Subcutaneous adipose tissue (tissue), 3 donors: ENCODE results near the genes CDX4 and PGK1.

- PRO-cap = no peak
- RAMPAGE, long total RNA, 3 experiments = no peak in any of the 3 experiments
Measured at GRCh38 chrX:73446823-73447304, at the start of gene CDX4. Gene CDX4 (plus strand): TSS chrX:73447053.

DNA sequence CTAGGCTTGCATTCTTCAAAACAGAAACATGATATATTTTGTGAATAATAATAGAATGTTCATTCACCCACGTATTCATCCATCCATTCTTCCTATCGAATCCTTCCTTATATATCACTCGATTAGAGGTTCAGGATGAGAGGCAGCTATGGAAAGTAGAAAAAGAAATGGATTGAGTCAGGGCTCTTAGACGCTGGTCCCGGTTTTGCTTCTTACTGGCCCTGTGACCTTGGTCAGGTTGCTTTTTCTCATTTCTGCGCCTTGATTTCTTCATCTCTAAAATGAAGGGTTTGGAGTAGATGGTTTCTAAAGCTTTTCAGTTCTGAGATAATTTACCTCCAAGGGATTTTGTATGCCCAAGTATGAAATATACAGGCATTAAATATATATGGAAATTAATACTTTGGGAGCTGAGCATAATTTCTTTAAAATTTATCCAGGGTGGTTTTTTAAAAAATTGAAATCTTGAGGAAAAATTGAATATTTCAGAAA, 1.0 kb downstream of the CHIC1 start:
- PRO-cap = unidirectional peak, minus-strand start at position 217 of the sequence
- RAMPAGE, long total RNA, 3 experiments = no peak in any of the 3 experiments

DNA sequence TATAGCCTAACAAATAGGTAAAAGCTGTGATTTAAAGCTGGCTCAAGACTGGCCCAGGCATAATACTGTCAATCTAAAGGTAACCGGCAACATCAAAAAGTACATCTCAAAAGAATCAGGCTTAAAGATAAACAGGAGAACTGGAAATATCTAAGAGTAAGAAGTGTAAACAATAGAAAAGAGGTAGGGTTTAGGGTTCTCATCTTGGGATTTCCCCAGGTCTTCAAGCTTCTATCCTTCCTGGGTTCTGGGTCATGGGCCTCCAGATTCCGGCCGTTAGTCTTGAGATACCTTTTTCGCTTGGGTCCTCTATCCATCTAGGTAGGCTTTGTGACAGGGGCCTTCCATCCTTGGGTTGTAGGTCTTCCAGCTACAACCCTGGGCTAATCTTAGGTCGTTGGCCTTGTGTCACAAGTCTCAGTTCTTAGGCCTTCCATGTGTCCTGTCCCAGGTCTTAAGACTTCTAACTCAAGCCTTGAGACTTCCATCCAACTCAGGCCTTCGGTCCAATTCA, 263.5 kb downstream of the CHIC1 start:
- PRO-cap = no peak
- RAMPAGE, long total RNA, 3 experiments = start-site peak on the minus strand in 1 of 3 experiments, centred at position 383 of the sequence, 74 reads per replicate

- PRO-cap = no peak
- RAMPAGE, long total RNA, 3 experiments = no peak in any of the 3 experiments
Measured at GRCh38 chrX:73844336-73844920, 281.4 kb downstream of the CHIC1 start.

GRCh38 chrX:73965826-73966311, 338.1 kb upstream of the ZCCHC13 start:
- PRO-cap = no peak
- RAMPAGE, long total RNA, 3 experiments = no peak in any of the 3 experiments

DNA sequence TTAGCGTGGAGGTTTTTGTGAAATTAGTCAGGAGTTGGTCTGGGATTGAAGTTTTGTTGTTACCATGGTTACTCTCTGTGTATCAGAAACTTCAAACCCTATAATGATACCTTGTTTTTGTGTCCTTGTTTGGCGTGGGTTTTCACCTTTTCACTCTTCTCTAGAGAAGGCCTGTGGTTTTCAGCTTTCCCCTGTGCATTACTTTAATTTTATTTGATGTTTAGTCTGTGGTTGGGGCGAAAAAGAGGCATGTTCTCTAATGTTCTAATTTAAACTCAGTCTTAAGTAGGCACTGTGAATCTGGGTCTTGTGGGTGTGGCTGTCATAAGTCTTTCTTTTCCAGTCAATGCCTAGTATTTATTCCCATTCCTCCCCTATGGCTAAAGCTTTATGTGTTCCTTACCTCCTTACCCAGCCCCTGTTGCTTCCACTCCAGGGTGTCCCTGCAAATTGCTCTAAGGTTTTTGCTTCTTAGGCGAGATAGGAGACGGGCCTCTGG, 326.4 kb upstream of the ZCCHC13 start:
- PRO-cap = no peak
- RAMPAGE, long total RNA, 3 experiments = no peak in any of the 3 experiments

DNA sequence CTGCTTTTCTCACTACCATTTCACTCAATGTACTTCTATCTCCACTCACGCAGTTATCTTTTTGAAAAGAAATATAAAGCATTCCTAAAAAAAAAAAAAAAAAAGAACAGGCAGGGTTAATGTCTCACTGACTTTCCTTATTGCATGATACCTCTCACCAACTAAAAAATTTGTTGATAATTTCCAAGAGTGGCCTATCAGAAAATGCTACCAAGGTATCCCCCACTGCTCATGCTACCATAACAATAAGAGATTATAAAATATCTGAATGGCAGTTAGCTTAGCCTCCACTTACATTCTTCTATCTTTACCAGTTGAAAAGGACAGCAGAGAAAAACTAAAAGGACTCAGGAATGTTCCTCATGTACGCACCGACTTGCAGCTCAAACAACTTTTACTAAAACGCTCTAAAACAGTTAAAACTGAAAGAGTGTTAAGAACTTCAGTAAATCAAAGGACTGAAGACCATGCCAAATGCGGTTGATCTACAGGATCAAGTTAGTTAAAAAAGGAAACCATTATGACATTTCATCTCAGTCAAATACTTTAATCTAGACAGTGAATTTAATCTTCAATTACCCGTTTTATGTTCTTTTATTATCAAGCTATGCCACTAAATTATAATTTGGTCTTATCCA, 6.0 kb downstream of the RLIM start:
- PRO-cap = no peak
- RAMPAGE, long total RNA, 3 experiments = no peak in any of the 3 experiments

DNA sequence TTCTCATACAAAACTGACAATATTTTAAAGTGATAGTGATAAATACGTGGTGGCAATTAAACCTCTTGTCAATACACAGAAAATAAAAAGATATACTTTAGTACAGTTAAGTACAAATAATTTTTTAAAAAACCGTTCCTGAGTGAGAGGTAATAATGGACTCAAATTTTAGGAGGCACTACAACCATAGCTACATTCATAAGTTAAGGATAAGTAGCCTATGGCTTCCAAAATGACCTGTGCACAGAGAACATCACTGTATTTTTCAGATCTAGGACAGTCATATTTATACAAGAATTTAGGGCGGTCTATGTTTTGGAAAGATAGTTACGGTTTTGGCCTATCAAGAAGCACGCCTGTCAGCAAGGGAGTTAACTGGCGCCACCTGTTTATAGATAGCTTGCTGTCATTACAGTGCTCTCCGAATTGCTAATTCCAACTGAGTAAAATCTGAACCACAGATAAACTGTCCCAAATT, 775 bp downstream of the ABCB7 start:
- PRO-cap = no peak
- RAMPAGE, long total RNA, 3 experiments = no peak in any of the 3 experiments

DNA sequence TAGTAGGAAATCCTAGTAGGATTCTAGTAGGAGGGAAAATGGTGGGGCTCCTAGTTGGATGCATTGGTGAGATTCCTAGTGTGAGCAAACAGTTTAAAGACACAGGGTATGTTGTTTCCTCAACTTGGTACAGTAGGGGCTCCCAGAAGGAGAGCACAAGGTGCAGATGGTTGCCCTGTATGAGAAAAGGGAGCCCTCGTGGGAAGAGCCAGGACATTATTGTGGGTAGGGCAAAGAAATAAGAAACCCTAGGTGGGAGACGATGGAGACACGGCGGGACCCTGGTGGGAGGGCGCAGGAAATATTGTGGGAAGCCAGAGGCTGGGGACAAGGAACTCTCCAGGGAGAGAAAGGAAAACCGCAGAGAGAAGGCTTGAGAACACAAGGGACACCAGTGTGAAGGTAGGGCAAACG, 404 bp downstream of the ZDHHC15 start:
- PRO-cap = no peak
- RAMPAGE, long total RNA, 3 experiments = no peak in any of the 3 experiments

DNA sequence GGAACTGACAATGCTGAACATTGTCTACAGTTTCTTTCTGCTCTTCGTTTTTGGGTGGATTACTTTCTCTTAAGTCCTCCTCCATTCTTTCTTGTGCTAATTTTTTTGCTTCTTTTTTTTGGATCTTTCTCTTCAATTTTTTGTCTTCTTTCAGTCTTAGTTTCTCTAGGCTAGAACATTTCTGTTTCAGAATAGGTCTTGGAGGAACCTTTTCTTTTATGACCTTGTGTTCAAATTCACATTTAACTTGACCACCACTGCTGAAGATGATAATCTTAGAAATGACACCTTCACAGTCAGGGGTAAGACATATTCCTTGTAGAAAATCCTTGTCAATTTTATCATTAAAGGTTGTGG, 40.6 kb downstream of the MAGEE2 start:
- PRO-cap = no peak
- RAMPAGE, long total RNA, 3 experiments = no peak in any of the 3 experiments

DNA sequence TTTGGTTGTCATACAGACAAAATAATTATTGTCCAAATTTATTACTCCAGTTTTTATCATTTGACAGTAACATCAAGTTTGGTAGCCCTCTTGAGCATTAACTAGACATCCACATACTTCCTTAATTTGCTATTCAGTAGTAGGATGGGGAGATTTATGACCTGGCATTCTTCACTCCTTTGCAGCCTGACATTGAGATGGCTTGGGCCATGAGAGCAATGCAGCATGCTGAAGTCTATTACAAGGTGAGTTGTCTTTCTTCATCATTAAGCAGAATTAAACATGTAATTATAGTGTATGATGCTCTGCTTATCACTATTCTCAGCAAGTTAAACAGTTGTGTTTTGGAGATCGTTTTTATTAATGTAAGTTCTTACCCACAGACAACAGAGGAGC, 1.8 kb downstream of the PBDC1 start:
- PRO-cap = no peak
- RAMPAGE, long total RNA, 3 experiments = no peak in any of the 3 experiments

DNA sequence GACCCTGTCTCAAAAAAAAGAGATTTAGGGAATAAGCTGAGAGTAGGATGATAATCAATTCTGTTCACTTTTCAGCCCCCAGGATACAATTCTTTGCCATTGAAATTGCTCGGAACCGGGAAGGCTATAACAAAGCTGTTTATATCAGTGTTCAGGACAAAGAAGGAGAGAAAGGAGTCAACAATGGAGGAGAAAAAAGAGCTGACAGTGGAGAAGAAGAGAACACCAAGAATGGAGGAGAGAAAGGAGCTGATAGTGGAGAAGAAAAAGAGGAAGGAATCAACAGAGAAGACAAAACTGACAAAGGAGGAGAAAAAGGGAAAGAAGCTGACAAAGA, 4.6 kb downstream of the PBDC1 start:
- PRO-cap = no peak
- RAMPAGE, long total RNA, 3 experiments = no peak in any of the 3 experiments

DNA sequence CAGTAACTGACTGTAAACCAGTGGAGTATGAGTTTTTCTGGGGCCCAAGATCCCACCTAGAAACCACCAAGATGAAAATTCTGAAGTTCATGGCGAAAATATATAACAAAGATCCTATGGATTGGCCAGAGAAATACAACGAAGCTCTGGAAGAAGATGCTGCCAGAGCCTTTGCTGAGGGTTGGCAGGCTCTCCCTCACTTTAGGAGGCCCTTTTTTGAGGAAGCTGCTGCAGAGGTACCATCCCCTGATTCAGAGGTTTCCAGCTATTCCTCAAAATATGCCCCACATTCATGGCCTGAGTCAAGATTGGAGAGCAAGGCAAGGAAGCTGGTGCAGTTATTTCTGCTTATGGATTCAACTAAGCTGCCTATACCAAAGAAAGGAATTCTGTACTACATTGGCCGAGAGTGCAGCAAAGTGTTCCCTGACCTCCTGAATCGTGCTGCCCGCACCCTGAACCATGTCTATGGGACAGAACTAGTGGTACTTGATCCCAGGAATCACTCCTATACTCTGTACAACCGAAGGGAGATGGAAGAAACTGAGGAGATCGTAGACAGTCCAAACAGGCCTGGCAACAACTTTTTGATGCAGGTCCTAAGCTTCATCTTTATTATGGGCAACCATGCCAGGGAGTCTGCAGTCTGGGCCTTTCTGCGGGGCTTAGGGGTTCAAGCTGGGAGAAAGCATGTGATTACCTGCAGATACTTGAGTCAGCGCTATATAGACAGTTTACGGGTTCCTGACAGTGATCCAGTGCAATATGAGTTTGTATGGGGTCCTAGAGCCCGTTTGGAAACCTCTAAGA, 2.5 kb downstream of the MAGEE1 start:
- PRO-cap = no peak
- RAMPAGE, long total RNA, 3 experiments = no peak in any of the 3 experiments

GRCh38 chrX:77494143-77494542, 47.0 kb downstream of the FGF16 start:
- PRO-cap = no peak
- RAMPAGE, long total RNA, 3 experiments = no peak in any of the 3 experiments

DNA sequence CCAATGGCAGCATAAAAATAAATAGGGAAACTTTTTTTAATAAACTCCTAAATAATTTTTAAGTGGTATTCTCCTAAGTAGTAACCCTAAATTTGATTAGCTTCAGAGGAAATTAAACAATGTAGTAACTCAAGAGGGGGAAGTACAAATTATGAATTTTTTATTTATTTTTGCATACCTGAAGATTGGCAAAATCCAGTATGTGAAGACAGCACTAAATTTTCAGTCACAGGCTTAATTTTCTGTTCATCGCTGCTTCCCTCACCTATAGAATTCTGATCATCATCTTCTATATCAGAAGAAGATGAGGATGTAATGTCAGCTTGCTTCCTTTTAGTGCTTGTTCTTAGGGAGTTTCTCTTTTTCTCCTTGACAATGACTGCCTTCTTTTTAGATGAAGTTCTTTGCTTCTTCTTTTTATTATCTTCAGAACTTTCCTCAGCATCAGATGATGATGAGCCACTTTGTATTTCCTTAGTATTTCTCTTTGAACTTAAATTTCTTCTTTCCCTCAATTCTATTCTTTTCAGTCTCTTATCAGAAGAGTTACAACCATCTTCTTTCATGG, 104.6 kb downstream of the ATRX start:
- PRO-cap = no peak
- RAMPAGE, long total RNA, 3 experiments = no peak in any of the 3 experiments

DNA sequence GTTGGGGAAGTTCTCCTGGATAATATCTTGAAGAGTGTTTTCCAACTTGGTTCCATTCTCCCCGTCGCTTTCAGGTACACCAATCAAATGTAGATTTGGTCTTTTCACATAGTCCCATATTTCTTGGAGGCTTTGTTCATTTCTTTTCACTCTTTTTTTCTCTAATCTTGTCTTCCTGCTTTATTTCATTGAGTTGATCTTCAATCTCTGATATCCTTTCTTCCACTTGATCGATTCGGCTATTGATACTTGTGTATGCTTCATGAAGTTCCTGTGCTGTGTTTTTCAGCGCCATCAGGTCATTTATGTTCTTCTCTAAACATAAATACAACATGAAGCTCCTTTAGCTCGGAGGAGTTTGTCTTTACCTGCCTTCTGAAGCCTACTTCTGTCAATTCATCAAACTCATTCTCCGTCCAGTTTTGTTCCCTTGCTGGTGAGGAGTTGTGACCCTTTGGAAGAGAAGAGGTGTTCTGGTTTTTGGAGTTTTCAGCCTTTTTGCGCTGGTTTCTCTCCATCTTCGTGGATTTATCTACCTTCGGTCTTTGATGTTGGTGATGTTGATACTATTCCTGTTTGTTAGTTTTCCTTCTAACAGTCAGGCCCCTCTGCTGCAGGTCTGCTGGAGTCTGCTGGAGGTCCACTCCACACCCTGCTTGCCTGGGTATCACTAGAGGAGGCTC, 36.7 kb upstream of the ATRX start:
- PRO-cap = no peak
- RAMPAGE, long total RNA, 3 experiments = no peak in any of the 3 experiments

GRCh38 chrX:77845980-77846539, 49.2 kb downstream of the MAGT1 start:
- PRO-cap = no peak
- RAMPAGE, long total RNA, 3 experiments = no peak in any of the 3 experiments

- PRO-cap = bidirectional peak, plus-strand start at chrX:78104255, minus-strand start at chrX:78103973
- RAMPAGE, long total RNA, 3 experiments = start-site peak on the plus strand in 3 of 3 experiments, at chrX:78104245-78104282 at its widest, 65 to 449 reads per replicate
Measured at GRCh38 chrX:78104128-78104531, at the start of gene PGK1. Gene PGK1 (plus strand): TSS chrX:78104248.

DNA sequence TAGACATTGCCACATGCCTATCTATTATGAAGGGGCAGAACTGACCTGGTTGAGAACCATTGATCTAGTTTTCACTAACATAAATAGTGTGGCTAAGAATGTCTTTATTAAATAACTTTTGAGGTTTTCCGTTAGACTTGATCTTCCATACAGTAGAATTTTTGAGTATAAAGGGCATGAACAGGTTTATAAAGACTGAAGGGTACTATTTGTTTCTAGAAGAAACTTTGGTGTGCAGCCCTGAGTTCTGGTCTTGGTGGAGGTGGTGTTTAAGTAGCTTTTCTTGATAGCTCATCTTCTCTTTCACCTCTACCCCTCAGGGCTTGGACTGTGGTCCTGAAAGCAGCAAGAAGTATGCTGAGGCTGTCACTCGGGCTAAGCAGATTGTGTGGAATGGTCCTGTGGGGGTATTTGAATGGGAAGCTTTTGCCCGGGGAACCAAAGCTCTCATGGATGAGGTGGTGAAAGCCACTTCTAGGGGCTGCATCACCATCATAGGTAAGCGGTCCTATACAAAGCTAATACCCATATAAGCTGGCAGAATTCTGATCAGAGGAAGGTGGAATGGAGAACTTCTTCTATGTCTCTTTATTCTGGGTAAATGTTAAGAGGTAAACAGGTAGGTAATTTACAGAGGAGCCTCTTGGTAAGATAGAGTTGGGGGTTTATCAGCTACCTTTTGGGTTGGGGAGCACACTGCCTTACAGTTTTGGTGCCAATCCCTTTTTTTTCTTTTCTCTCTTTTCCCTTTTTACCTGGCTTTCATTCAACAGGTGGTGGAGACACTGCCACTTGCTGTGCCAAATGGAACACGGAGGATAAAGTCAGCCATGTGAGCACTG, 14.7 kb downstream of the TAF9B start:
- PRO-cap = no peak
- RAMPAGE, long total RNA, 3 experiments = no peak in any of the 3 experiments

DNA sequence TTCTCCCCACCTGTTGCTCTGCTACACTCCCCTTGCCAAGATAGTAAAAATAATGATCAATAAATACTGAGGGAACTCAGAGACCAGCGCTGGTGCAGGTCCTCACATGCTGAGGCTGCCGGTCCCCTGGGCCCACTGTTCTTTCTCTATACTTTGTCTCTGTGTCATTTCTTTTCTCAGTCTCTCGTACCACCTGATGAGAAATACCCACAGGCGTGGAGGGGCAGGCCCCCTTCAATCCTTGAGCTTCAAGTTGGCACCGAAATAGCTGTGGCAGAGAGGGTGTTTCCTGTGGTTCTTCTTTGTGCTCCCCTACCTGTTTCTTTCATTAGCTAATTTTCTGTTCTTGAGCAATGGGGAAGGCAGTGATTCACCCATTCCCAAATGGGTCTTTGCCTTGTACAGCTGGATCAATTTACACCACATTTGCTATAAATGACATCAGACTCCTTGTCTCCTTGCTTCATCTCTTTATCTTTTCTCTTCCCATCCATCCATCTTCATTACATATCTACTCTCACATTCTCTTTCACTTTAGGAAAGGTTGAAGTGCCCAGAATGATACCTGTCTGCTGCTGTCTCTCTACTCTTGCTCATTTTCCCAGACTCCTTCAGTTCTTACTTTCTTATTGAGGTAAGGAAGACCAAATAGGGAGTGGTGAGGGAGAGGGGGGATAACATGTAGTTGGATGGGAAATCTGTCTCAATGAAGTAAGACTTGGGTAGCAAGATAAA, 2.1 kb upstream of the CYSLTR1 start:
- PRO-cap = no peak
- RAMPAGE, long total RNA, 3 experiments = no peak in any of the 3 experiments